ENCODE measurements around a stretch of chr21.

DNA sequence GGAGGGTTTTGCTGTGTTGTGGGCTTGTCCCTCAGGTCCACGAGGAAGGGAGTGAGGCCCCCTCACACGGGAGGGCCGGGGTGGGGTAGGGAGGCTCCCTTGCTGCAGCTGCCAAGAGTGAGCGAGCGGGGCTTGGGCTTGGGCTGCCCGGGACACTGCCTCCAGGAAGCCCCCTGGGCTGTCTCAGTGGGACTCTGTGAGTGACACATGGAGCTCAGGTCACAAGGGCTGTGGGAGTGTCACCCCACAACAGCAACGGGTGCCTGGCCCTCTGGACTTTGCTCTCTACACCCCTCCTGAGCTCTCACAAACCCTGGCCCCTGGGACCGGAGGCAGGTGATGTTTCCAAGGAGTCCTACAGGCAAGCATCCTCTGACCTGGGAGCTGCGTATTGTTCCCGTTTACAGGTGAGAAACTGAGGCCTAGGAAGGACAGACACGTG, 54.7 kb downstream of the COL18A1 start:
- PRO-cap = no peak
- RAMPAGE, long total RNA, 4 experiments = no peak in any of the 4 experiments

GRCh38 chr21:45470841-45472120, 66.3 kb downstream of the COL18A1 start:
- PRO-cap = no peak
- RAMPAGE, long total RNA, 4 experiments = no peak in any of the 4 experiments

DNA sequence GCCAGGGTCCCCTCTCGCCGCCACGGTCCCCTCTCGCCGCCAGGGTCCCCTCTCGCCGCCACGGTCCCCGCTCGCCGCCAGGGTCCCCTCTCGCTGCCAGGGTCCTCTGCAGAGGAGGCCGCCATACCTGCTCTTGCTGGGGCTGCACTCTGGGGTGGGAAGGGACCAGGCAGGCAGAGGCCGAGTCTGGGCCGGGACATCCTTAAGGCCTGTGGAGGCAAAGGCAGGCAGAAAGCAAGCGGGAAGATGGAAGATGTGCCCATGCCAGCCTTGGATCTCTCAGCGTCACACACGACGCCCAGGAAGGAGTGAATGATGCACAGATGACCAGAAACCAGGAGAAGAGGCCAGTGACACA, 43.9 kb downstream of the SLC19A1 start:
- PRO-cap = no peak
- RAMPAGE, long total RNA, 4 experiments = no peak in any of the 4 experiments

DNA sequence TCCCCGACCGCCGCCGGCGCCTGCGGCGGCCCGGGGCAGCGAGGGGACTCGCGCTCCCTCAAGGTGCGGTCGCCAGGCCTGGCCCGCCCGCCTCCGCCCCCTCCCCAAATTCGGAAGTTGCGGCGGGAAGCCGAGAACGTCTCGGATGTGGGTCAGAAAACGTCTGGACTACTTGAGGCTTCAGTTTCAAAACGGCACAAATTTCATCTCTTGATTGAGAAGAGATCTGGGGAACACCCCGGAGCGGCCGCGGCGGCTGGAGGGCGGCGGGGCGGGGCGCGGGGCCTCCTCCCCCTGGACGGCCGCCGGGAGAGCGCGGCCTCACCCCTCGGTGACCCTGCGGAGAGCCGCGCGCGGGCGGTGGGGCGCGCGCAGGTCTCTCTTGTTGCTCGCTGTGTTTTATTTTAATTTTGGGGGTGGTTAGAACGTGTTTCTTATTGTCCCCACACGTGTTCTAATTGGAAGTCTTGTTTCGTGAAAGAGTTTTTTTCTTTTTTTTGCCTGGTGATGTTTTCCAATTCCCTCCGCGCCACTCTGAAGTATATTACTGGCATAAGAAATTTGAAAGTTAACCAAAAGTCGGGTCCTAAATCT, 595 bp downstream of the PCBP3 start:
- PRO-cap = no peak
- RAMPAGE, long total RNA, 4 experiments = no peak in any of the 4 experiments

- PRO-cap = no peak
- RAMPAGE, long total RNA, 4 experiments = no peak in any of the 4 experiments
Observed at GRCh38 chr21:45827112-45827614, 154.4 kb upstream of the COL6A1 start.

GRCh38 chr21:45875048-45875651, 106.4 kb upstream of the COL6A1 start:
- PRO-cap = no peak
- RAMPAGE, long total RNA, 4 experiments = no peak in any of the 4 experiments

GRCh38 chr21:45954267-45954804, 27.2 kb upstream of the COL6A1 start:
- PRO-cap = no peak
- RAMPAGE, long total RNA, 4 experiments = no peak in any of the 4 experiments

- PRO-cap = no peak
- RAMPAGE, long total RNA, 4 experiments = start-site peak on the plus strand in 2 of 4 experiments, at chr21:45987058-45987175 at its widest, 38 to 339 reads per replicate
Observed at GRCh38 chr21:45986905-45987285, 5.3 kb downstream of the COL6A1 start.

DNA sequence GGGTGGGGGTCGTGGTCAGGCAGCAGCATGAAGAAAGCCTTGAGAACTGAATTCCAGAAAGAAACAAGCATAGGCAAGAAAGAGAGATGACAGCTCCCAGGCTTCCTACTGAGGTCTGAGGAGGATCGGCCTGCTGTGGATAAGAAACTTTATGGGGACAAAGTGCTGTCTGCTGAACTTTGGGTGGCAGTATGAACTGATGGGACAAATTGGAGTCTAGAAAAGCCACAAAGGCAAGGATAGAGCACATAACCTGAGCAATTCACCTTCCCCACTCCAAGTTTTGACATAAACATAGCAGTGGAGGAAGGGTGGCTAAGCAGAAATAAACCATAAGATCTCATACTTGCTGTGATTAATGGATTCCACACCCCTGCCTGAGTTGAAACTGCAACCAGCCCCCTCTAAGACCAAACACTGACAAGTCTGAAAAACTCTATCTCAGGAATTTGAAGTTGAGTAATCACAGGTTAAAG, 43.7 kb downstream of the COL6A1 start:
- PRO-cap = no peak
- RAMPAGE, long total RNA, 4 experiments = no peak in any of the 4 experiments

GRCh38 chr21:46060644-46061119, 37.2 kb upstream of the COL6A2 start:
- PRO-cap = unidirectional peak, minus-strand start at chr21:46060728; unidirectional peak, minus-strand start at chr21:46060741; unidirectional peak, minus-strand start at chr21:46060768
- RAMPAGE, long total RNA, 4 experiments = no peak in any of the 4 experiments

GRCh38 chr21:46080232-46080951, 17.5 kb upstream of the COL6A2 start:
- PRO-cap = no peak
- RAMPAGE, long total RNA, 4 experiments = no peak in any of the 4 experiments

- PRO-cap = bidirectional peak, plus-strand start at chr21:46092468, minus-strand start at chr21:46092232; bidirectional peak, plus-strand start at chr21:46092712, minus-strand start at chr21:46092530
- RAMPAGE, long total RNA, 4 experiments = no peak in any of the 4 experiments
Observed at GRCh38 chr21:46092167-46093309, 5.4 kb upstream of the COL6A2 start.

- PRO-cap = no peak
- RAMPAGE, long total RNA, 4 experiments = no peak in any of the 4 experiments
Observed at GRCh38 chr21:46110326-46111182, 12.6 kb downstream of the COL6A2 start.

DNA sequence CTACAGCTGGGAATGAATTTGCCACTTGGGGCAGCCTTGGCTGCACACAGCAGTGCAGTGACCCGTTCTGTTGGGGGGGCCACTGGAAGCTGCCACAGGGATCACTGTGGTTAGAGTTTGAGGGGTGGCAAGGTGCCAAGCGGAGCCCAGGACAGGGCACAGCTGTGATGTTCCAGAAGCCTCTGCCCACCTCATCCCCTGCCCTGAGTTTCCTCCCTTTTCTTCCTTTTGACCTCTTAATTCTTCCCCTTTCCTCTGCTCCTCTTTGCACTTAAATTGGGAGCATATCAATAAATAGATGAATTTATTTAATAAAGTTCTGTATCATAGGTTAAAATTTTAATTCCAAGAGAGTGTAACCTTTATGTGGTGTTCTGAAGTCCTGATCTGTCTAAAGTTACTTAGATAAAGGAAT, 17.2 kb downstream of the COL6A2 start:
- PRO-cap = no peak
- RAMPAGE, long total RNA, 4 experiments = no peak in any of the 4 experiments

- PRO-cap = no peak
- RAMPAGE, long total RNA, 4 experiments = no peak in any of the 4 experiments
Observed at GRCh38 chr21:46155809-46156213, 432 bp upstream of the FTCD start.

DNA sequence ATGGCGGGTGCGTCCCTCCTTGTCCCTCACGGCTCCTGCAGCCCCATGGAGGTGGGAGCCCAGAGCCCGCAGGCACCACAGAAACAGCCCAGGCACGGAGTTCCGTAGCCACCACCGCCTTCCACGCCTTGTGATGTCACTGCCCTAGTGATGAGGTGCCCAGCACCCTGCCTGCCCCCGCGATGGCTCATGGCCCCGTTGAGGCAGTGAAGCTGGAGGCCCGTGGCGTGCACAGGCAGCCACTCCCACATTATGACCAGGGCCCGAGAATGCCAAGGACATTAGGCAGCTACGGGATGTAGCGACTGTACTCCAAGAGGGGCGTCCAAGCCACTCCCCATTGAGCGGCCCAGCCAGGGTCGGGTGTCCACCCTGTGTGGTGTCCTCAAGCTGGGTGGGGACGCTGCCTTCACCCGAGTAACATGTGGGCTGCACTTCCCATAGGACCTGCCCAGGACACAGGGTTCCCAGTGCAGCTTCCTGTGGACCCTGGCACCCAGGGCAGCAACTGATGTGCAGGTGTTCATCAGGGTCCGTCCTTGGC, 1.4 kb downstream of the SPATC1L start:
- PRO-cap = no peak
- RAMPAGE, long total RNA, 4 experiments = no peak in any of the 4 experiments

DNA sequence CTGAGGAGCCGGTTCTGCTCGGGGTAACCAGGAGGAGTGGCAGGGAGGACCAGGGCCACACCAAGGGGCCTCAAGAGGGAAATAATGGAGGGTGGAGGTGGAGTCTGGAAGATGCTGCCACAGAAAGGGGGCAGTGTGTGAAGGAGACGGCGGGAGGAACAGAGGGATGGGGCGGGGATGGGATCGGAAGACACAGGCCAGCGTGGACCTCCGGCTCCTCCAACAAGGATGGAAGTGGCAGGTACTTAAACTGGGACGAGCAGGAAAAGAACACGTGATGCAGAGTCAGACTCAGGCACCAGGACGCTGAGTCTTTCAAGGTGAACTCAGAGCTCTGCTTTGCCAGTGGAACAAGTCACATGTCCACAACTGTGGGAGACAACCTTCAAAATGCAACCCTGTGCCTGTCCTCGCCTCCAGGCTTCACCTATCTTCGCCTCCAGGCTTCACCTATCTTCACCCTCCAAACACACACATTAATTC, 27.7 kb upstream of the LSS start:
- PRO-cap = no peak
- RAMPAGE, long total RNA, 4 experiments = no peak in any of the 4 experiments

DNA sequence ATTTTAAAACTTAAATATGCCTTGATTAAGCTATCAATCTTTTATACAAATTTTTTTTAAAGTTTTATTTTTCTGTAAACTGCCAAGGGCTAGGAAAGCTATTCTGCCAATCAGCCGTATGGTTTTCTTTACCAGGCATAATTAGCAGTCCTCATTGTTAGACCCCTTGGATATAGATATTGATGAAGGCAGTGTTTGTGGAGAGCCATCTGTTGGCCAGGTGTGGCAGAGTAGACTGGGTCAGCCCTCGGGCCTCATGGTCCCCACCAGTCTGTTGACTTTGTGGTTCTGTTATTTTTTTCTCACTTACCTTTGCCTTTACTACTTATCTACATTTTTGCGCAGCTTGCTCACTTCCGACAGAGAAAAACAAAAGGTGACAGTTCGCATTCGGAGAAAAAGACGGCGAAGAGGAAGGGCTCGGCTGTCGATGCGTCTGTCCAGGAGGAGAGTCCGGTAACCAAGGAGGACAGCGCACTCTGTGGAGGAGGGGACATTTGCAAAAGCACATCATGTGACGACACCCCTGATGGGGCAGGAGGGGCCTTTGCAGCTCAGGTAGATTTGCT, 2.2 kb downstream of the PCNT start:
- PRO-cap = no peak
- RAMPAGE, long total RNA, 4 experiments = start-site peak on the plus strand in 1 of 4 experiments, centred at position 322 of the sequence, 12 reads per replicate

GRCh38 chr21:46480159-46481175, 21.8 kb downstream of the DIP2A start:
- PRO-cap = no peak
- RAMPAGE, long total RNA, 4 experiments = no peak in any of the 4 experiments

GRCh38 chr21:46540151-46540558, 64.7 kb downstream of the S100B start:
- PRO-cap = no peak
- RAMPAGE, long total RNA, 4 experiments = no peak in any of the 4 experiments

All from transverse colon (tissue), 4 donors.